Esophagus squamous epithelium (tissue), 4 donors: Measurements from ENCODE around the gene SC5D.

DNA sequence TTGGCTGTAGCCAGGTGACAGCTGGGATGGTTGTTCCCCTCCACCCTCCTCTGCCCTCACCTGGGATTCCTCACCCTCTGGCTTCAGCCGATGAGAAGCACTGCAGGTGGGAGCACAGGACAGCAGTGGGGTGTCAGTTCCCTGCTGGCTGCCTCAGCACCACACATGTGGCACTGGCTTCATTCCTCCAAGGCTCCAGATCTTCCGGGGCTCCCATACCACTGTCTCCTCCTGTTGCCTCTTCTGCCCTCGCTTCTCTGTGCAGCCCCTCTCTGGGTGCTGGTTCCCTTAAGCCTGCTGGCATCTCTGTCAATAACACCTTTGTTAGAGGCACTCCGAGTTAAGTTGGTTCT, 6.3 kb upstream of the POU2F3 start:
- PRO-cap: no peak
- RAMPAGE, long total RNA, 4 experiments: no peak in any of the 4 experiments

- PRO-cap: no peak
- RAMPAGE, long total RNA, 4 experiments: start-site peak on the plus strand in 2 of 4 experiments, at chr11:120236633-120236638 at its widest, 8 to 36 reads per replicate
Measured at GRCh38 chr11:120236502-120236876, 3.5 kb upstream of the POU2F3 start.

- PRO-cap: no peak
- RAMPAGE, long total RNA, 4 experiments: no peak in any of the 4 experiments
Measured at GRCh38 chr11:120279503-120279986, 39.6 kb downstream of the POU2F3 start.

- PRO-cap: no peak
- RAMPAGE, long total RNA, 4 experiments: no peak in any of the 4 experiments
Measured at GRCh38 chr11:120381532-120381994, 45.4 kb downstream of the ARHGEF12 start.

GRCh38 chr11:120409763-120410540, 73.7 kb downstream of the ARHGEF12 start:
- PRO-cap: no peak
- RAMPAGE, long total RNA, 4 experiments: no peak in any of the 4 experiments

GRCh38 chr11:120532392-120533281, 21.1 kb downstream of the GRIK4 start:
- PRO-cap: no peak
- RAMPAGE, long total RNA, 4 experiments: no peak in any of the 4 experiments

- PRO-cap: no peak
- RAMPAGE, long total RNA, 4 experiments: no peak in any of the 4 experiments
Measured at GRCh38 chr11:120839857-120840107, 184.1 kb upstream of the TBCEL start.

- PRO-cap: unidirectional peak, minus-strand start at chr11:121292323; bidirectional peak, plus-strand start at chr11:121292771, minus-strand start at chr11:121292571; unidirectional peak, minus-strand start at chr11:121293100
- RAMPAGE, long total RNA, 4 experiments: start-site peak on the plus strand in 4 of 4 experiments, at chr11:121292718-121292786 at its widest, 160 to 370 reads per replicate
Measured at GRCh38 chr11:121292204-121293339, at the start of gene SC5D. TSS of gene SC5D (plus strand) at chr11:121292771.

DNA sequence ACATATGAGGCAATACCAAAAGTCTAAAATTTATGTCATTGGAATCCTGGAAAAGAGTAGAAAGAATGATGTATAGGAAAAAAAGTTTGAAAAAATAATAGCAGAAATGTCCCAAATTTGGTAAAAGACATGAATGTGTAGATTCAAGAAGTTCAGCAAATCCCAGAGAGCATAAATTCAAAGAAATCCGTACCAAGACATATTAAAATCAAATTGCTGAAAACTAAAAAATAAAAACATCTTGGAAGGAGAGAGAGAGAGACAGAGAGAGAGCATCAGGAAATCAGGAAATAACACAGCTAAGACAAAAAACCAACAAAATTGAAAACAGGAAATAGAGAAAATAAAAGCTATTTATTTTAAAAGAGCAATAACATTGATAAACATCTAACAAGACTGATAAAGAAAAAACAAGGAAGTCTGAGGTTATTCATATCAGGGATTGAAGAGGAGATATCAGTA, 74.4 kb upstream of the SORL1 start:
- PRO-cap: no peak
- RAMPAGE, long total RNA, 4 experiments: no peak in any of the 4 experiments

- PRO-cap: no peak
- RAMPAGE, long total RNA, 4 experiments: no peak in any of the 4 experiments
Measured at GRCh38 chr11:121430180-121430791, 21.8 kb upstream of the SORL1 start.

- PRO-cap: no peak
- RAMPAGE, long total RNA, 4 experiments: no peak in any of the 4 experiments
Measured at GRCh38 chr11:121449018-121450005, 2.8 kb upstream of the SORL1 start.

- PRO-cap: no peak
- RAMPAGE, long total RNA, 4 experiments: no peak in any of the 4 experiments
Measured at GRCh38 chr11:121494156-121495069, 42.3 kb downstream of the SORL1 start.

DNA sequence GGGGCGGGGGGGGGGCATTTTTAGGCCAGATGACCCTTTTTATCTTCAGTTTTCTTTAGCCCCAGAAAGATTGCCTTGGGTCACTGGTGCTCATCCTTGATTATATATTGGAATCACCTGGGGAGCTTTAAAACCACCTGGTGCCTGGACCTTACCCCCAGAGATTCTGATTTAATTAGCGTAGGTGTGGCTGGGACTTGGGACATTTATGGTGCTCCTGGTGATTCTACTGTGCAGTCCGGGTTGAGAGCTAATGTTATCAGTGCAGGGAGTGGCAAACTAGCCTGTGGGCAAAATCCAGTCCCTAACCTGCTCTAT, 134.5 kb downstream of the SORL1 start:
- PRO-cap: no peak
- RAMPAGE, long total RNA, 4 experiments: no peak in any of the 4 experiments

- PRO-cap: no peak
- RAMPAGE, long total RNA, 4 experiments: no peak in any of the 4 experiments
Measured at GRCh38 chr11:121612475-121612990, 160.4 kb downstream of the SORL1 start.

GRCh38 chr11:121631895-121632597, 179.9 kb downstream of the SORL1 start:
- PRO-cap: no peak
- RAMPAGE, long total RNA, 4 experiments: no peak in any of the 4 experiments

GRCh38 chr11:121652942-121653475, 200.9 kb downstream of the SORL1 start:
- PRO-cap: no peak
- RAMPAGE, long total RNA, 4 experiments: no peak in any of the 4 experiments

GRCh38 chr11:121673022-121673533, 221.0 kb downstream of the SORL1 start:
- PRO-cap: bidirectional peak, plus-strand start at chr11:121673427, minus-strand start at chr11:121673317
- RAMPAGE, long total RNA, 4 experiments: no peak in any of the 4 experiments

DNA sequence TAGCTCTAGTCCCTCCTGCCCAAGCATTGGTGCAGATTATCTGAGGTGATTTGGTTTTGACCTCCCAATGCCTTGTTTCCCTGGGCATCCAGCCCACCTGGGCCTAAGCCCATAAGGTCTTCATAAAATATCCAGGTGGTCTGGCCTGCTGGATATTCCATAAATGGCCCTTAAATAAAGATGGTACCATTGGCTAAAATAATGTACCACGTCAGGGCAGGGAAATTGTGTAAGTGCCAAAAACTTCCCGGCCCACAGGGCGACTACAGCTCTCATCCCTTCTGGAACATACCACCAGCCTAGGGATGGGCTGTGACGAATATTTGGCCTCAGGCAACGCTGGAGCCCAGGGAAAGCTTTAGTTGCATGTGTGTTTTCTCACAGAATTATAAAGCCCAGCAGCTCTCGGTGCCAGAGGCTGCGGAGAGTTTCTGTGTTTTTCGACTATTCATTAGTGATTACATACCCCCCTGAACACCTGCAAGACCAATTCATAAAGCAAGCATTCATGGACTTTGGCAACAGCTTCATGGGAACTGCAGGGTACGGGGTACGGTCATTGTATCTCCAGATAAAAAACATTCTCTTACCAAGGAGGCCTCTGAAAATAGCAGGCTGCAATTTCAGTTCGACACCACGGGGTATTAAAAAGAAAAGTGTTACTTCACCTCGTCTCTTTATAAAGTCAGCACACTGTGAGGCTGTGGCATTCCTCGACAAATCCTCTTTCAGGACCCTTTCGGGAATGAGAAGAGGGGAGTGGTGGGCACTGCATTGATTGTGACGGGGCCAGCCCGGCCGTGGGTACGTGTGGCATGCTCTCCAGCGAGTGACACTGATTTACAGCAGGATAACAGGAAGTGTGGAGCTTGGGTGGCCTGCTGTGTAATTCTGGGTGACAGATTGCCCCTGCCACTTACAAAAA, 244.1 kb downstream of the SORL1 start:
- PRO-cap: no peak
- RAMPAGE, long total RNA, 4 experiments: no peak in any of the 4 experiments

GRCh38 chr11:121721911-121722279, 269.8 kb downstream of the SORL1 start:
- PRO-cap: no peak
- RAMPAGE, long total RNA, 4 experiments: no peak in any of the 4 experiments

- PRO-cap: no peak
- RAMPAGE, long total RNA, 4 experiments: no peak in any of the 4 experiments
Measured at GRCh38 chr11:121959484-121959796, 156.6 kb downstream of the BLID start.